Omental fat pad (tissue), 4 donors: ENCODE data around the genes TRMT61B, ALK, XDH and DPY30.

DNA sequence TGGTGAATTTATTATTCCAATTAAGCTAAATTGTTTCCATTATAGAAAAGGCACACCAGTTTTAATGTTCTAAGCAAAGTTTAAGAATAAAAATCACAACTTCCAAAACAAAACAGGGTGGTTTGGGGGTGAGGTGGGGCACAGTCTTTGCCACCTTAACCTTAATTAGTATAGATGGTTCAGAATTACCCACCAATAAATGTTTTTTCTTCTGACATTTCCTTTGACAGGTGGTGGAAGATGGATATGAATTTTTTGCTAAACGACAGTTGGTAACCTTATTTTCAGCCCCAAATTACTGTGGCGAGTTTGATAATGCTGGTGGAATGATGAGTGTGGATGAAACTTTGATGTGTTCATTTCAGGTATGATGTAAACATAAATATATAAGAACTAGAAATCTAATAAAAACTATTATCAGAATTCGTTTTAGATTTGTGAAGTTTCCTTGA, 17.0 kb upstream of the SPDYA start:
- PRO-cap, result no peak
- RAMPAGE, long total RNA, 4 experiments, result no peak in any of the 4 experiments

DNA sequence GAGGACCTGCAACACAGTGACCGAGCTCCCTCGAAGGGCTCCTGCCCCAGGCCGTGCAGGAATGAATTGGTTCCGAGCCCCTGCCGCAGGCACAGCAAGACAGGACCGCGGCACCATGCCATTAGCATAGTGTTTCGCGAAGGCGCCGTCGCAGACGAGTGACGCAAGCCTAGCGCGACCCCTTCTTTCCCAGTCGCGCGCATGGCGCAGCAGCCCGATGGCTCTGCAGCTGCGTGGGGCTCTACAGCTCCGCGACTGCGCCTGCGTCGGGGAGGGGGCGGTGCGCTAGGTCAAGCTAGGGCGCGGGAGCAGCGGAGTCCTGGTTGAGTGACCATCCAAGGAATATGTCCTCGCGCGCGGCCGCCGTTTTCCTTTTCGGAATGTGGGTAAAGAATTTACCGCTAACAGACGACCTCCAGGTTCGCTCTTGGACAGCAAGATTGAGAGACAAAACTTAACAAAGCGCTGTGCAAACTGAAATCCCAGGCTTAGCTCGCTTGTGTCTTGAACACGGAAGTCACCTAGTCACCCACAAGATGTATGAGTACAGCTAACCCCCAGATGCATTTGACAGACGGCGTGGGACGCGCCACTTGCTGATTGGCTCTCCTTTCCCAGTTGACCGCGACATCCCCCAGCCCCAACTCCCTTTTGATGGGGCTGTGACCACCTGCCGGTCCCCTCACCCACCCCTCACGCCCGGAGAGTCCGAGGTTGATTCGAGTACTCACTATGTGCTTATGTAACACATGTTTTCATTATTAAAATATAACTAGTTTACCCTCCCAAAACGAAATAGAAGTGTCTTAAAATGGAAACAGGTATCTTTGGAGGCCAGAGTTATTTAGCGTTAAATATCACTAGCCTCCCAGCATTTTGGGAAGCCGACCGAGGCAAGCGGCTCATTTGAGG, at the start of gene TRMT61B:
Gene TRMT61B, minus strand, starts transcription at position 160 of the 912 bp plus-strand sequence.
- PRO-cap, result no peak
- RAMPAGE, long total RNA, 4 experiments, result start-site peak on the plus strand in 2 of 4 experiments, centred at positions 293 to 297 of the sequence, 10 reads per replicate; start-site peak on the minus strand in 4 of 4 experiments, centred at positions 131 to 141 of the sequence, 47 to 200 reads per replicate

- PRO-cap, result no peak
- RAMPAGE, long total RNA, 4 experiments, result no peak in any of the 4 experiments
Measured at GRCh38 chr2:28946279-28947151, 34.6 kb upstream of the TOGARAM2 start.

GRCh38 chr2:29012123-29012990, 31.3 kb downstream of the TOGARAM2 start:
- PRO-cap, result no peak
- RAMPAGE, long total RNA, 4 experiments, result no peak in any of the 4 experiments

DNA sequence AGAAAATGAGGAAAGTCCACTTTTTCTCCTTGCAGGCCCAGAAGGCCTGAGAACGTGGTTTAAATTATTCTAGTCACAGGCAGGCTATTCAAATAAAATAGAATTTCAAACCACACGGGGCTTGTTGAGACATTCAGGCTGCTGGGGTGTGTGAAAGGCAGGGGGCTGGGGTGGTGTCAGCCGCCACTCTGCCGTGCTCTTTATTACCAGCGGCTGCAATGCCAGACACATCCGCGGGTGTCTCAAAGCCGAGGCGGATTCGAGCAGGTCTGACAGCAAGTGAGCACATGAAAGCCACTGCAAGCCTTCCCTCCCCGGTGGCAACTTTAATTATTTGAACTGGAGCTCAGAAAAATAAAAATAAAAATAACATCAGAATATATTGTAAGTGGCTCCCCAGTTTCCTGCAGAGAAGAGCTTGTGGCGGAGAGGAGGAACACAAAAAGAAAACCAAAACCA, 199.5 kb downstream of the CLIP4 start:
- PRO-cap, result no peak
- RAMPAGE, long total RNA, 4 experiments, result no peak in any of the 4 experiments

- PRO-cap, result no peak
- RAMPAGE, long total RNA, 4 experiments, result no peak in any of the 4 experiments
Measured at GRCh38 chr2:29921110-29921960, at the start of gene ALK. ALK (minus strand) TSS chr2:29921586.

DNA sequence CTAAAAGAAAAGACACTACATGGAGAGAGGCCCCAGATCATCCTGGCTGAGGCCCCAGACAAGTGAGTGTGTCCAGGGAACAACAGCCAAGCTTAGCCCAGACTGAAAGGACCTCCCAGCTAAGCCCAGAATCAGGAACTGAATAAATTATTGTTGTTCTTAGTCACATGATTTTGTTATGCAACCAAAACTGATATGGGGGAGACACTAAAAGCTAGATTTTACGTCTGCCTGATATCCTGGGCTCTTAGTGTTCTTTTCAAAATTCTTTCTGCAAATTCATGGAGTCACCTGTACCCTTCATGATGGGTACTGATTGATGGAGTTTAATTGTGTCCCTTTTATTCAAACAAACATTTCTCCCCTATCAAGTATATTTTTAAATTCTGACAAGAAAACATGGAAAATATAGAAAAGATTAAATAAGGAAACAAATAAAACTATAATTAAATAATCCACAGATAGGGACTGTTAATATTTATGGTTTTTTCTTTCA, 29.2 kb upstream of the LBH start:
- PRO-cap, result no peak
- RAMPAGE, long total RNA, 4 experiments, result no peak in any of the 4 experiments

DNA sequence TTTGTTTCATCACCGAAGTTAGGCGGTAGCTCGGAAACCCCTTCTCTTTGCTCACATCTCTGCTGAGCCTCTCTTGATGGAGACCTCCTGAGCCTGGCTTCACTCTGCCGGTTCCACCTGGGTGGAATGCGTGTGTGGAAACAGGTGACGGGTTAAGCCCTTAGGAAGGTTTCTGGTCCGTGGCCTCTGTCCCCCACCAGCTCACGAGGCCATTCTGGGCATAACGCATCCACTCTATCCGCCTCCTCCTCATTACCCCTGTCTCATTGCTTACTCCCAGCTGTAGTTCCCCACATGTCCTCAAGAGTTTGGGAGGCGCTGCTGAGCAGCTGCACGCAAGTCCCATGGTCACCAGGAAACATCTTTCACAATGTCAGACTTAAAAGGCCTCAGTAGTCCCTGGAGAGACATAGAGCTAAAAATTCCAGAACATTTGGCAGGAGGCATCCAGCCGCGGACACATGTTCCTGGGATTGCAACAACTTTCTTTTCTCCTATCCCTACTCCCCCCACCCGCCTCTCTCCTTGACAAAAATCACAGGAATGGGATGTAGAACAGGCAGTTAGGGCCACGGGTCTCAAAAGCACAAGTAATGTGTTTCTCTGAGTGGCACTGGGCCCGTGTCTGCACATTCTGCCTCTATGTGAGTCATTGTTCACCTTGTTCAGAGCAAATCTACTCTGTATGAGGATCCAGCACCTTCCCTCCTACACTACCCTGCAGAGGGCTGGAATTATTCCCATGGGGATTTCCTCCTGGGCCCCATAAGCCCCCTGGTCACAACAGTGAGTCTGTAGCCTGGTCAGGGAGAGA, 8.0 kb downstream of the LBH start:
- PRO-cap, result no peak
- RAMPAGE, long total RNA, 4 experiments, result no peak in any of the 4 experiments

- PRO-cap, result no peak
- RAMPAGE, long total RNA, 4 experiments, result no peak in any of the 4 experiments
Measured at GRCh38 chr2:30339285-30339484, 107.9 kb downstream of the LBH start.

GRCh38 chr2:30514489-30515010, 67.5 kb downstream of the LCLAT1 start:
- PRO-cap, result no peak
- RAMPAGE, long total RNA, 4 experiments, result no peak in any of the 4 experiments

- PRO-cap, result no peak
- RAMPAGE, long total RNA, 4 experiments, result no peak in any of the 4 experiments
Measured at GRCh38 chr2:31137188-31137648, 1.0 kb downstream of the GALNT14 start.

DNA sequence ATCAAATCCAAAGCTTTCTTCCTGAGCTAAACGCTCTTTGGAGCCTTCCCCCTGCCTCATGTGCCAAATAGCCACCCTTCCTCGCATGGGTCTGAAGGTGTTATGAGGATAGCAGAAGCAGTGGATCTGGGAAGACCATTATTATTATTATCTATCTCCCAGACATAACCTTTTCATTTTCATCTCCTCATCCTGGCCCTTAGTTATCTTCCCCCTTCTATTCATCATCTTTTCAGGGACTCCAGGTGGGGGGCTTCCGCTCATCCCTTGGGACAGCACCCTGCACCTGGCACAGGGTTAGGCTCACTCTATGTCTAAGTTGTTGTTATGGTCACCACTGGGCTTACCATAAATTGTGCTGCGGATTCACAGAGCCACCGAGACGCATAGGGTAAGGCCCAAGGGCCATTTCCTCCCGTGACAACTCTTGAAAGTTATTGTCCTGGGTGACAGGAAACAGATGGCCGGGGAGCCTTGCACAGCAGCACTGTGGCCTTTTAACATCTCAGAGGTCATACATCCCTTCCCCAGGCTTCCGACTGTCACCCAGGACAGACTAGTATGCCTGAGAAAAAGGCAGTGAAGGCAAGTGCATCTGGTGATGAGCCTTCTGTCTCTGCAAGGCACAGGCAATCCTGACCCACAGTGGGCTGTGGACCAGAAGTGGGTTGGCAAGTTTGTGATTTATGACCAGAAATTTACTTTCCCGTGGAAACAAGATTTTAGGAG, 1.7 kb upstream of the CAPN14 start:
- PRO-cap, result no peak
- RAMPAGE, long total RNA, 4 experiments, result no peak in any of the 4 experiments

DNA sequence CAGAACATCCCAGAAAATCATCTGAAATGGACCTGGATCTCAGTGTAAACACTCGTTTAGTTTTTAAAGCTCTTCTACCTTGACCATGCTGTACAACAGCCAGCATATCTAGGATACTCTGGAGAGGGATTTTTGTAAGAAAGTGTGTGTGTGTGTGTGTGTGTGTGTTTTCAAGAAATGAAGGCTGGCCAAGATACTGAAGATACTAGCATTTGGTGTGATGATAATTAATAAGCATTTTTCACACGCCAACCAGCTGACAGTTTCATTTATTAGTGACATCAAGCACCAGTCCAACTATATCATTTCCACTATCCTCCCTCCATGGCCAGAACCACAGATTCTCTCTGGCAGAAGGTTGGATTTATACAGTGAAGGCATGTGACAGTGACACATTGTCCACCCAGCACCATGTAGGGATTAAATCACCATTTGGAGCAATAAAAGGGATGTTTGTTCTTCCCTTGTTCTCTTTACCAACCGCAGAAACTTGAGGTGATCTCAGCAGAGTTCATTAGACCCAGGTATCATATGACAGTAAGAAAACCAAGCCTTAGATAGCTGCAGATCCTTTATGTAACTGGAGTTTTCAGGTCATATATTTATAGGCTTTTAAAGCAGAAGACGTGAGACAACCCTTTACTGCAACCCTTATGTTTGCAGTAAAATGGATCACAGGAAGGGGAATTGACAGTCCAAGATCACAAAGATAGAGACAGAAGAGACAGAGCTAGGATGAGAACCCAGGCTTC, 80.3 kb downstream of the XDH start:
- PRO-cap, result no peak
- RAMPAGE, long total RNA, 4 experiments, result no peak in any of the 4 experiments

DNA sequence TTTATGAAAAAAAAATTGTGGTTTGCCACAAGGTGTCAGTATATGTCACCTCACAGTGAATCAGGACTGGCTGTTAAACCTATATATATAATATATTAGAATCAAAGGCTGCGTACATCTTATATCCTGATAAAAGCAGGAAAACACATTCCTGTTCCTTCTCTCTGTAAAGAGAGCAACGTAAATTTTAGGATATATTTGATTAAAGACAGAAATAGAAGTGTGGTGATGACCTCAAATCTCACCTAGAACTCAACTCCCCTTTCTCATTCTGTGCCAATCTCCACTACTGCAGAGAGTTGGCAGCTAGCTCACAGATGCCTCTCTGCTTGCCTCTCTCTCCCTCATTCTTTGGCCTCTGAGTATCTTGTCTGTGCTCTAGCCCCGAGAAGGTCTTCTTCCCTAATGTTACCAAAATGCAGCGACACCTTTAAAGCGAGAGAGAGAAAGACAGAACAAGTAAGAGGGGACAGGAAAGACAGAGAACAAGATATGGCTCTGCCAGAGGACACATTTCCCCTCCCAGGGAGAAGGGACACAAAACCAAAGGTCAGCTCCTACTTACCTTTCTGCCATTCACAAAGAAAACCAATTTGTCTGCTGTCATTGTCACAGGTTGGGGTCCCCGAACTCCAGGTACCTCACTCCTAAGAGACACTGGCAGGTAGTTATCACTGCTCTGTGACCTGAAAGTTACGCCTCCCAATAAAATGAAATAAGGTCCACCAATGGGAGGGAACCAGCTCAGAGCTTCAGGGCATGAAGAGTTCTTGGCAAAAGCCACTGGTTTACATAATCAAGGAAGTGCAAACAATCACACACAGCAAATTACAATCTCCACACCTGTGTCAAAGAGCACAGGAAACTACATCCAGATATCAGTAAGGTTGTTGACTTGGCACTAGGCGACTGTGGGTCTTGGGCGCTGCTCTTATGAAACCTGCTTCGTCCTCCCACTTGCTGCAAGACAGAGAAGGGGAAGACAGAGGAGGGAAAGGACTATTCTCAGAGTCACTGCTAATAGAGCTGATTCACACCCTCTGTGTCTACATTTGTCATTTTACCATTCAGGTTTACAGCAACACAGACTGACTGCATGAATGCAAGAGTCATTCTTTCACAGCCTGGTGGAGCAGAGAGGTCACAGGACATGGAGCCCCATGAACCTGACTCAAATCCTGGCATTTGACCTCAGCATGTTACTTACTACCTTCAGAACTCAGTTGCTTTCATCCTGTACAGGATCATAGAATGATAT, at the start of gene XDH:
Gene XDH, minus strand, starts transcription at position 683 of the 1,258 bp plus-strand sequence.
- PRO-cap, result no peak
- RAMPAGE, long total RNA, 4 experiments, result start-site peak on the minus strand in 1 of 4 experiments, centred at position 665 of the sequence, 9 reads per replicate

DNA sequence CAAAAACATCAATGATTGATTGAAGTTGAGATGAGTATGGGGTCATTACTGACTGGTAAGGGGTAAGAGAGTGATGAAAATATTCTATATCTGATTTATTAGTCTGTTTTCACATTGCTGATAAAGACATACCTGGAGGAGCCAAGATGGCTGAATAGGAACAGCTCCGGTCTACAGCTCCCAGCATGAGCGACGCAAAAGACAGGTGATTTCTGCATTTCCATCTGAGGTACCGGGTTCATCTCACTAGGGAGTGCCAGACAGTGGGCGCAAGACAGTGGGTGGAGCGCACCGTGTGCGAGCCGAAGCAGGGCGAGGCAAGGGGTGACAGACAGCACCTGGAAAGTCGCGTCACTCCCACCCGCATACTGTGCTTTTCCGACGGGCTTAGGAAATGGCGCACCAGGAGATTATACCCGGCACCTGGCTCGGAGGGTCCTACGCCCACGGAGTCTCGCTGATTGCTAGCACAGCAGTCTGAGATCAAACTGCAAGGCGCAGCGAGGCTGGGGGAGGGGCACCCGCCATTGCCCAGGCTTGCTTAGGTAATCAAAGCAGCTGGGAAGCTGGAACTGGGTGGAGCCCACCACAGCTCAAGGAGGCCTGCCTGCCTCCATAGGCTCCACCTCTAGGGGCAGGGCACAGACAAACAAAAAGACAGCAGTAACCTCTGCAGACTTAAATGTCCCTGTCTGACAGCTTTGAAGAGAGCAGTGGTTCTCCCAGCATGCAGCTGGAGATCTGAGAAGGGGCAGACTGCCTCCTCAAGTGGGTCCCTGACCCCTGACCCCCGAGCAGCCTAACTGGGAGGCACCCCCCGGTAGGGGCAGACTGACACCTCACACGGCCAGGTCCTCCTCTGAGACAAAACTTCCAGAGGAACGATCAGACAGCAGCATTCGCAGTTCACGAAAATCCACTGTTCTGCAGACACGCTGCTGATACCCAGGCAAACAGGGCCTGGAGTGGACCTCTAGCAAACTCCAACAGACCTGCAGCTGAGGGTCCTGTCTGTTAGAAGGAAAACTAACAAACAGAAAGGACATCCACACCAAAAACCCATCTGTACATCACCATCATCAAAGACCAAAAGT, 82.0 kb upstream of the XDH start:
- PRO-cap, result no peak
- RAMPAGE, long total RNA, 4 experiments, result no peak in any of the 4 experiments

- PRO-cap, result no peak
- RAMPAGE, long total RNA, 4 experiments, result no peak in any of the 4 experiments
Measured at GRCh38 chr2:31703102-31703839, 122.5 kb upstream of the SRD5A2 start.

DNA sequence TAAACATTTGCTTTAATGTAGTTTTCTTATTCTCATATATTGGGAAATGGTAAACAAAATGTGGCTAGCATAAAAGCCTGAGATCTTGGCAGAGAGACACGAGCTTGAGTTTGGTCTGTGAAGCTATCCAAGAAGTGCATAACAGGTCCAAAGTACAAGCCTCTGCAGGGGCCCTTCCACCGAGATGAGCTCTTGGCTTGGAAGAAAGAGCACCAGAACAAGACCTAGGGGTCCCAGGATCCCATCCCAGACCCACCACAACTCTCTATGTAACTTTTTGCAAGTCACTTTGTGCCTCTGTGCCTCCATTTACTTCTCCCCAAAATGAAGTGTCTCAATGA, 124.2 kb upstream of the SRD5A2 start:
- PRO-cap, result no peak
- RAMPAGE, long total RNA, 4 experiments, result no peak in any of the 4 experiments

DNA sequence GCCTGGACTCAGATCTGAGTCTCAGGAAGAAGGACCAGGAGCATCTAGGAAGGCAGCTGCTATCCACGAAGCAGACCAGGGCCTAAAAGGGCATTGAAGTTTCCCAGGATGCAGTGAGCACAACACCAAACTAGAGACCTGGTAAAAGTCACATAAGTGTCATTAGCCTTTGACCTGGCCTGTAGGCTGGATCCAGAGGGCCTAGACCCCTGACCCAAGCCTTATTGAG, 127.2 kb upstream of the SRD5A2 start:
- PRO-cap, result no peak
- RAMPAGE, long total RNA, 4 experiments, result no peak in any of the 4 experiments

DNA sequence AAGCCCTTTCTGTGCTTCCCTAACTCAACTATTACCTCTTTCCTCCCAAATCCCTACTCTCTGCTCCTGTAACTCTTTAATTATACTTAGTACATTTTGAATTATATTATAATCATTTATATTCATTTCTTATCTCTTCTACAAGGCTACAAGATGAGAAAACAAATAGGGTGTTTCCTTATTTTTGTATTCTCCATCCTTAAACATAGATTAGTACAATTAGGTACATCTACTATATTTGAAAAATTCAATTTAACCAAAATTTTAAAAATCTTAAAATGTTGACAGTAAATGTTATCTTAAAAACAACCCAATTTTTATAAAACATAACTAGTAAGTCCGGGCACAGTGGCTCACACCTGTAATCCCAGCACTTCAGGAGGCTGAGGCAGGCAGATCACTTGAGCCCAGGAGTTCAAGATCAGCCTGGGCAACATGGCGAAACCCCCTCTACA, 103.6 kb downstream of the MEMO1 start:
- PRO-cap, result no peak
- RAMPAGE, long total RNA, 4 experiments, result no peak in any of the 4 experiments

GRCh38 chr2:32039371-32040431, at the start of gene DPY30:
DPY30 (minus strand) TSS chr2:32039805.
- PRO-cap, result no peak
- RAMPAGE, long total RNA, 4 experiments, result start-site peak on the minus strand in 4 of 4 experiments, at chr2:32039763-32039830 at its widest, 242 to 1,083 reads per replicate